H4 (cell line): ENCODE data around the genes ADM2 and MAPK8IP2.

GRCh38 chr22:49867073-49867596, 13.5 kb downstream of the ZBED4 start:
- RAMPAGE, long total RNA = no peak

GRCh38 chr22:49921592-49921945, 3.1 kb downstream of the CRELD2 start:
- RAMPAGE, long total RNA = no peak

GRCh38 chr22:49935934-49936650, 17.7 kb downstream of the CRELD2 start:
- RAMPAGE, long total RNA = no peak

- RAMPAGE, long total RNA = no peak
These were observed 3.6 kb upstream of the PIM3 start for GRCh38 chr22:49957058-49957257.

GRCh38 chr22:49962904-49963275, 2.3 kb downstream of the PIM3 start:
- RAMPAGE, long total RNA = no peak

- RAMPAGE, long total RNA = no peak
These were observed 7.4 kb downstream of the PIM3 start for GRCh38 chr22:49967698-49968694.

- RAMPAGE, long total RNA = no peak
These were observed 9.0 kb downstream of the PIM3 start for GRCh38 chr22:49969627-49969824.

- RAMPAGE, long total RNA = no peak
These were observed 15.9 kb downstream of the MOV10L1 start for GRCh38 chr22:50105604-50106153.

- RAMPAGE, long total RNA = no peak
These were observed 1.5 kb downstream of the PANX2 start for GRCh38 chr22:50172033-50172493.

GRCh38 chr22:50279444-50279839, 9.3 kb upstream of the MAPK11 start:
- RAMPAGE, long total RNA = no peak

DNA sequence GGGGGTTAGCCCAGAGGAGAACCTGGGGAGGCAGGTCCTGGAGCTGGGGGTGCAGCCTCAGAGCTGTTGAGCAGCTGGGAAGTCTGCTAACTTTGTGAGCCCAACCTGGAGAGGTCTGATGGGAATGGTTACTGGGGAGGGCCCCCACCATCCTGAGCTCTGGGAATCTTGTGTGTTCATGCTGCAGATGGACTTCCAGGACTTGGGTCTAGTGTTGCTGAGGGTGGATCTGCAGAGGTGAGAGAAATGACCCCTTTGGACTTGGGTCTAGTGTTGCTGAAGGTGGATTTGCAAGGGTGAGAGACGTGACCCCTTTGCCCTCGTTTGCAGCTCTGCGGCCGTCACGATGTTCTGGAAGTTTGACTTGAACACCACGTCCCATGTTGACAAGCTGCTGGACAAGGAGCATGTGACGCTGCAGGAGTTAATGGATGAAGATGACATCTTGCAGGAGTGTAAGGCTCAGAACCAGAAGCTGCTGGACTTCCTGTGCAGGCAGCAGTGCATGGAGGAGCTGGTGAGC, 50.5 kb downstream of the PPP6R2 start:
- RAMPAGE, long total RNA = no peak

- RAMPAGE, long total RNA = no peak
These were observed 5.1 kb downstream of the SBF1 start for GRCh38 chr22:50469437-50470452.

DNA sequence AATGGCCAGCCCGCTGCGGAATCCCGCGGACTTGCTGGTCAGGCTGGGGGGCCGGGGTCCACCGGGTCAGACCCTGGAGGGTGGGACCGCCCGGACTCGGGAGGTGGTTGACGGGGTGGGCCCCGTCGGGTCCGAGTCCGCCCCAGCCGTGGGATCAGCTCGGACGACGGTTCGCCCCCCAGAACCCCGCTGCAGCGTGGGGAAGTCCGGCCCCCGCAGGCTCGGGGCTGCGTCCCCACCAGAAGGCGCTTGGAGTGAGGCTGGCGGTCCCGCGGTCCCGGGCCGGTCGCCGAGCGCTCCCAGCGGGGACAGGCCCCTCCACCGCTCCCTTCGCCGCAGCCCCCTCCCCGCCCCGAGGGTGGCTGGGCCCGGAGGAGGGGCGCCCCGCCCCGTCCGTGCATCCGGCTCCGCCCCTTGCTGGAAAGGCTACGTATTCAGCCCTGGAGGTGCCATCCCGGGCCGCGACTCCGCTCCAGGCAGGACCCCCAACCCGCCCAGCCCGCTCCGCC, at the start of gene ADM2:
Gene ADM2 (plus strand): TSS at position 420 of the 509 bp plus-strand sequence.
- RAMPAGE, long total RNA = no peak

- RAMPAGE, long total RNA = no peak
These were observed 2.2 kb upstream of the SCO2 start for GRCh38 chr22:50527538-50528064.

DNA sequence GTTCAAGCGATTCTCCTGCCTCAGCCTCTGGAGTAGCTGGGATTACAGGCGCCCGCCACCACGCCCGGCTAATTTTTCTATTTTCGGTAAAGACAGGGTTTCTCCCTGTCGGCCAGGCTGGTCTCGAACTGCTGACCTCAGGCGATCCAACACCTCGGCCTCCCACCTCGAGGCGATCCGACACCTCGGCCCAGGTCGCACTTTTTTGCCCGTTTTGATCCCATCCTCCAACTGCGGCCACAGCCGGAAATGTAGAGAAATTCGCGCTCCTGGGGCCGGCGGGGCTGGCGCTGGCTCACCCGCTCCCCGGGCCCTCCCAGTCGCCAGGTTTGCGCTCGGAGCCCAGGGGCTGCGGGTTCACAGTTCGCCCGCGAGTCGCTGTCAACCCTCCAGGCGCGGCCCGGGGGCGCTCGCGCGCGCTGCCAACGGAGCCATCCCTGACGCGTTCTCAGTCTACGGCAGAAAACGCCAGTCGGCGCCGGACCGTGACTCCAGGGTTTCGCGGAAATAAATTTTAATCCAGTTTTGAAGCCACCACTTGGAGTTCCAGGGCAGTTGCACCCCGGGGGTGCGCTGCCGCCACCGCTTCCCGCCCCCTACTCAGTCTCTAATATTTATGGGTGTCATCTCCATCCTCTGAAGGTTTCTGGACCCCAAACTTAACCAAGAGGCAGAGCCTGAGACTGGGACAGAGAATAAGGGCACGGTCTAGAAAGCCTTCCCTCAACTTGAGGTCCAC, 1.6 kb upstream of the KLHDC7B start:
- RAMPAGE, long total RNA = no peak

DNA sequence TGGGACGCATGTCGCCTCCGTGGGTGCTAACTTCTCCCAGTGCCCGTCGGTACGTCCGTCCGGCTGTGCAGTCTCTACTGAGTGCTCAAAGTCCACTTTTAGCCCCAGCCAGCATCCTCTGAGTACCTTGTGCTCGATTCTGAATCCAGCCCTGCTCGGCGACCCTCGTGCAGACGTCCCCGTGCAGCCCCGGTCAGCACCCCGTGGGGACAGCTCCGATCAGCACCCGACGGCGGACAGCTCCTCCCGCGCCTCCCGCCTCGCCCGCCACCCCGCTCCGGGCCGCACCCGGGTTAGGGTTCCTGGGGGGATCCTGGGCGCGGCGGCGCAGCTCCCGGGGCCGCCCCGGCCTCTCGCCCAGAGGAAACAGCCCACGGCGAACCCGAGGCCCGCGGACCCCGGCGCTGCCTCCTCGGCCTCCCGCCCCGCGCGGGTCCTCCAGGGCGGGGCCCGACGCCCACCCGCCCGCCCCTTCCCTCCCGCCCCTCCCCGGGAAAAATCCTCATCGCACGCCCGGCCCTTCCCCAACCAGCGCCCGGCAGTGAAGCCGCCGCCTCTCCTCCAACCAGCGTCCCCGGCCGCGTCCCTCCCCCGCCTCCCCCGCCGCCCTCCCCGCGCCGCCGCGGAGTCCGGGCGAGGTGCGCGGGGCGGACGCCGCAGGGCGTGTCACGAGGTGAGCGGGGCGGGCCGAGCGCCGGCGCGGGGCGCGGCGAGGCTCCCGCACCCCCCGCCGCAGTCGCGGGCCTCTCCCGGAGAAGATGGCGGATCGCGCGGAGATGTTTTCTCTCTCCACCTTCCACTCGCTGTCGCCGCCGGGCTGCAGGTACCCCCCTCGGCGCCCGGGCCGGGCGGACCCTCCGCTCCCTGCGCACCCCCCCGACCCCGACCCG, at the start of gene MAPK8IP2:
Gene MAPK8IP2 (plus strand): TSS at position 733 of the 890 bp plus-strand sequence.
- RAMPAGE, long total RNA = start-site peak on the plus strand centred at position 741 of the sequence, 23 bp wide, 7 reads

DNA sequence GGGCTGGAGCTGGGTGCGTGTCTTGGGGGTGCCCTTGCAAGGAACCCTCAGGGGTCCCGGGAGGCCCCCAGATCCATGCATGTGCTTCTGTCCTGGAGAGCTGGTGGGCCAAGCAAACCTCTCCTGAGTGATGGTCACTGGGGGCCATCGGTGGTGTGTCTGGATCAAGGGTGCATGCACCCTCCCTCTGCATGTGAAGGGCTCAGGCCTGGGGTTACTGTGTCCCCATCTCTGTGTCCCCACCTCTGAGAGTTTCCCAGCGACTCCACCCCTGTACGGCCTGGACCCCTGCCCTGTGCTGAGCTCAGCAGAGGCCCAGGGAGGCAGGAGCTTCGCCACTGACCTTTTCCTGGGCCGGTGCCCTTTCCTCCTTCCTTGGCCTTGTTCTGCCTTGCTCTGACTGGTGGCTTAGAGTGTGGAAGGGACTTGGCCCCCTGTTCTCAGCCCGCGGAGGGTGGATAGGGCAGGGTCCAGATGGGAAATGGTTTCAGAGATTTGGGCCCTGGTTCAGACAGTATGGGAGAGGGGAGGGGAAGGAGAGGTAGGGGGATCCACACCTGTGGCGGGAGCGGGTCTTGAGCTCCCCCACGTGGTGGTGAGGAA, 38.4 kb upstream of the ACR start:
- RAMPAGE, long total RNA = no peak

DNA sequence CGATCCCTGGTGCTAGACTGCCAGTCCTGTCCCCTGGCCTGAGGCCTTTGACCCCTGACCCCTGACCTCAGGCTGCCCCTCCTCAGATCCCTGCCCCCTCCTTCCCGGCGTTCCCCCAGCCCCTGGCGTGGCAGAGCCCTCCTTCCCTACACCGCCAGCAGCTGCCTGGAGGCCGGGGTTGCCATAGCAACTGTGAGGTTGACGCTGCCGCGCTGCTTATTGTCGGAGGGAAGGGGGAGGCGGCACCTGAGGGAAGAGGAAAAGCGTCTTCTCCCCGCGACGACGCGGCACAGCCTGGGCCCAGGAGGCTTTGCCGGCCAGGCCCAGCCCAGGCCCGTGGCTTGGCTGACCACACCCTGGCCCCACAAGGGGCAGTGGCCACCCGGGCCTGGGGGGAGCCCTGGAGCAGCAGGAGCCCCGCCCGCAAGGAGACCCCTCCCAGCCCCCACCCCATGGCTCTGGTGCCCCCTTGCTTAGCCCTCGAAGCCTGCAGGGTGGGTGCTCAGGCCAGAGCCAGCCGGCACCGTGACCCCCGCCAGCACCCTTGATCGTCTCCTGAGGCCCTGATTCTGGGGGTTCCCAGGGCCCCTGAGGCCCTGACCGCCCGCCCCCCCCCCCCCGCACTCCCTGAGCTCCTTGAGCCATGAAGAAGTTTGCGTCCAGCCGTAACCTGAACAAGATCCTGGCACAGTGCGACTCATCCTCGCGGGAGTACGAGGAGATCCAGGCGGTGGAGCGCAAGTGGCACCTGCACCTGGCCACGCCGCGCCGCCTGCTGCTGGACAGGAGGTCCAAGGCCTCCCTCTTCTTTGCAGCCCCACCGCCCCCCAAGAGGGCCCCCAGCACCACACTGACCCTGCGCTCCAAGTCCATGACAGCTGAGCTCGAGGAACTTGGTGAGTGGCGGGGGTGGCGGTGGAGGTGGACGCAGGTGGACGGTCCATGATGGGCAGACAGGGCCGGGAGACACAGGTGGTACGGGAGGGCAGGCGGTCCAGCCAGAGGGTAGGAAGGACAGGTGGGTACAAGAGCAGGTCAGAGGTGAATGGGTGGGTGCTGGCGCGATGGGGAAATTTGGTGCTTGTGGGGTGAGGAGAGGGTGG, 32.4 kb upstream of the ACR start:
- RAMPAGE, long total RNA = no peak

- RAMPAGE, long total RNA = no peak
These were observed 3.7 kb upstream of the ACR start for GRCh38 chr22:50734295-50734619.